ENCODE measurements around a stretch of chr1.

- RRBS: no CpG with 5 or more reads among the region's 6 CpGs
Measured at GRCh38 chr1:63922729-63923306, 149.0 kb downstream of the ROR1 start.

DNA sequence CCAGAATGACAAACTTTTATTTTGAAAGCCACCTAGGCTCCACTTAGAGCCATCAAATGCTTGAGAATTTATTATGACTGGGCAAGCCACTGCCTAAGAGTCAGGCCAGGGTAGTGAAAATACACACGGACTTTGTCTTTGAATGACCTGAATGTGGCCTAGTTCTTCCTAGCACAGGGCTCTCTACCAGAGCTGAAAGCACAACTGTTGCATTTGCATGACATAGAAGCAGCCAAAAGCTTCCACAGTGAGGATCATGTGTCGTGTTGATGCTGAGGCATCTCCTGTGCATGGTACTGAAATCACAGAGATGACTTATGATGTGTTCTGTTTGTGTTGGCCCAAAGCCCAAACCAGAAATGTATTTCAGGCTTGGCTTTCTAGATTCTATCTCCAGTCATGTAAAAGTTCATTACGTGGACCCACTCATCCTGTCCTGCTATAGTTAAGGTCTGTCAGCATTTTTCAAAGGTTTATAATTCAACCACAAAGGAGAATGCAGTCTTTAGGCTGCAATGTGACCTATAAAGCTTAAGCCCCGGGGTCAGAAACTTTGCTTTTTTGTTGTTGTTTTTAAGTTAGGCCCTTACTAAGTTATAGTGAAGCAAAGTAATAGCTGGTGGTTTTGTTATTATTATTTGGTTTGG, 163.9 kb upstream of the UBE2U start:
- RRBS: no CpG with 5 or more reads among the region's 4 CpGs

DNA sequence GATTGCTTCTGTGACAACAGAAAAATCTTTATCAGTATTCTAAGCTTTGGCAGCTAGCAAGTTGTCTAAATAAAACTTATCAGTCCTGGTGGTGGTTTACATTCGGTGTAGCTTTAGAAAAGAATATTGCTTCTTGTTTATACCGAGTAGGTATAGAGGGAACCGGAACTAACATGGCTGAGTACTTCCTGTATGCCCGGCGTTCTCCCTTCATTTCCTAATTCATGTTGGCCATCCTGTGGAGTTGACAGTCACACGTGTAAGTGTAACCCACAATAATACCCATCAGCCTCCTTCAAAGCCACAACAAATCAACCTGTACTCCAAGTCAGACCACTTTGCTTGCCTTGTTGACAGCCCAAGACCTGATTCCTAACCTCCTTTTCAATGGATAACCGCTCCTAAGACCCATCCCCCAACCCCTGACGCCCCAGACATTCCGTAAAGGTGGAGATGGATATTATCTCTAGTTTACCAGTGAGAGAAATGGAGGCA, 42.0 kb downstream of the UBE2U start:
- RRBS: no CpG with 5 or more reads among the region's 9 CpGs

GRCh38 chr1:64320444-64320643, 116.9 kb downstream of the UBE2U start:
- RRBS: no CpG with 5 or more reads among the region's 1 CpG

- RRBS: no CpG with 5 or more reads among the region's 5 CpGs
Measured at GRCh38 chr1:64540337-64540894, 70.5 kb downstream of the CACHD1 start.

DNA sequence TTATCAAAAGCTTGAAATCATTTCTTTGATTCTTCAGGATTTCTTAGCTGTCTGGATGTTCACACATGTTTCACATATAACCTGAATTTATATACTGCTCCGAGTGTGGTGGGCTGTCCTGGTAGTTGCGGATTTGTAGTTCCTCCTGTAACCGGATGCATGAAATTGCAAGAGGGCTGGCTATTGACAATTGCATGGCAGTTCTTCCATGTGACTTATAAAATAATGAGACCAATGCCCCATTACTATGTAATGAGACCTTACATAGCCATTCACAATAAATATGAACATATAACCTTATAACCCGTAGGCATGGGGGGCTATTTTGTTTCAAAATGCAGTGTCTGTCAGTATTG, 1.4 kb downstream of the RAVER2 start:
- RRBS: no CpG with 5 or more reads among the region's 4 CpGs

- RRBS: no CpG with 5 or more reads among the region's 4 CpGs
Measured at GRCh38 chr1:64917136-64918298, 48.8 kb downstream of the JAK1 start.

GRCh38 chr1:65002093-65003010, 36.0 kb upstream of the JAK1 start:
- RRBS: 4% methylated on average over 34 of the region's 69 CpGs

DNA sequence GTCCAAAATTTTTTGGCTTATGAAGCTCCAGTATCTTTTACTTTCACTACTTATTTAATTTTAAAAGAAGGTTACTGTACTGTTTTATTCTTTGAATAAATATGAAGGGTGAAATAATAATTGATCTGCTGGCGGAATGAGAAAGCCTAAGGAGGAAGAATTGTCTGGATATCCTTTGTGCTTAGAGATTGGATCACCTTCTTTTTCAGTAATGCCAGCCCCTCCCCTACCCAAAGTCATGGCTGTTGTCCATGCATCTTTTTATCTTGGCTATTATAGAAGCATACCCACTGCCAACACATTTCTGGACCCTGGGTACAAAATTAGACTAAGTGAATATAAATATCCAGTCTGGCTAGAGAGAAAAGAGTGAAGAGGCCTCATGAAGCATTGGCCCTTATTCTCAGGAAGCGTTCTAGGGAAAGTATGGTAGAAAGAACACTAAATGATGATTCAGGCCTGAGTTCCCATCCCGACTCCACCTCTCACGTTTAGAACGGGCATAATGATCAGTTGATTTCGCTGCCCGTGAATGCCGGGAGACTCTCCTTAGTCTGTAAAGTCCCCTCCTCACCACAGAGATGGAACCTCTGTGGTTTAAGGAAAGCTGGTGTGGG, 28.1 kb downstream of the AK4 start:
- RRBS: no CpG with 5 or more reads among the region's 8 CpGs

DNA sequence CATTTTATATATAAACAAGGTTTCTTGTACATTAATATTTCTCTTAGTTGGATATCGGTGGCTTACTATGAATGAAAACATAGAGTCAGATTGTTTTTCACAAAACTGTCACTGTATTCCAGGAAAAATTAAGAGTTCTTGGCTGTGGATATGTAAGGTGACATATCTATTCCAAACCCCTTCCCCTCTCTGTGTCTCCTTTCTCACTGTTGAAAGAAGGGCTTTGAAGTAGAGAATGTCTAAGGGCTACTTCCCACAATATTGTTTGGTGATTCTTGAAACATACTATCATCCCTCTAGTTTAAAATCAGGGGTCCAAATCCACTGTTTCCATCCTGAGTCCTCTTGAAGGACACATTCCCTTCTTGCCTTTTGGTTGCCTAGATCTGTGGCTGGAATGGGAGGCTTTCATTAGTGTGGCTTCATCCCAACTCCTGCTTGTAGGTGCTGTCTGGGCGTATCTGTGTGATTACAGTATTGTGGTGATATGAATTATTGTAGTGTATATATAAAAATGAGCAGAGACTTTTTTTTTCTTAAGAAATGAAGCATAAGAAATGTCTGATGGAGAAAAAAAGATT, 7.8 kb downstream of the LEPR start:
- RRBS: no CpG with 5 or more reads among the region's 2 CpGs

GRCh38 chr1:65812076-65812380, 19.3 kb downstream of the PDE4B start:
- RRBS: no CpG with 5 or more reads among the region's 1 CpG

GRCh38 chr1:66250436-66250932, 283.5 kb upstream of the SGIP1 start:
- RRBS: no CpG with 5 or more reads among the region's 3 CpGs

- RRBS: no CpG with 5 or more reads among the region's 1 CpG
Measured at GRCh38 chr1:66282074-66282840, 251.7 kb upstream of the SGIP1 start.

GRCh38 chr1:66292727-66293318, 241.1 kb upstream of the SGIP1 start:
- RRBS: no CpG with 5 or more reads among the region's 4 CpGs

DNA sequence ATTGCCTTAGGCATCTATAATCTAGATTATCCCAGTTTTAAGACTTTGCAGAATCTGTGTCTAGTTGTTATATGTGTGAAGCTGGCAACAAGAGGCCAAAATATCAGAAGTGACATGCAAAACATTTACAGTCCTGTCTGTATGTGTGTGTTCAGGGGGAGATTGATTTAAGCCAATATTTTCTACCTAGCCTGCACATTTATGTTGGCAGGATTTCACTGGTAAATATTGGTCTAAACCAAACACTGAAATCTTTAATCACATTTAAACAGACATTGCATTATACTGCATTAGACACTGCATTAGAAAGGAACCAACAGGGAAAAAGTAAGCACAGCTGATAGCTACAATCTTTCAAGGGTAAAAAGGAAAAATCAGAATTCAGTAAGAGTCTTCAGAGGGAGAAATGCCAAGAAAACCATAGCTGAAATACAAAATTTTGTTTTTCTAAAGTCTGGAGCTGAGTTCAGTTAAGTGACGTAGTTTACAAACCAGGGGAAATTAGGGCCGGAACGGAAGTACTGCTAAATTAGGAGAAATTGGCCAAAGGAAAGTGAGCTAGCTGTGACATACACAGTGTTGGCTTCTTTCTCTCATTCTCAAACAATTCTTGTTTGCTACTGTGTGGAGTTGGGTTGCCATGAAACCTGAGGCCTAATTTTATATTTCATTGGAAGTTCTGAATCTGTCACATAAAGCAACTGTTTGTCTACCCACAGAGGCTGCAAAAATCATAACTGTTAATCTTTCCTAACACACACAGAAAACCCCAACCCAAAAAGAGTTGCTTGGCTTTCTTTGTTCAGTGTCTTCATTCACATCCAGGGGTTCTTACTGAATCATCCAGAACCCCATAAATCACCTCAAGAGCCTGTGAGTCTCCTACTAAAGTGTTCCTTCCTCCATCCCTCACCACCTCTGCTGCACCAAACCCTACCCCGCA, 217.3 kb upstream of the SGIP1 start:
- RRBS: no CpG with 5 or more reads among the region's 4 CpGs

DNA sequence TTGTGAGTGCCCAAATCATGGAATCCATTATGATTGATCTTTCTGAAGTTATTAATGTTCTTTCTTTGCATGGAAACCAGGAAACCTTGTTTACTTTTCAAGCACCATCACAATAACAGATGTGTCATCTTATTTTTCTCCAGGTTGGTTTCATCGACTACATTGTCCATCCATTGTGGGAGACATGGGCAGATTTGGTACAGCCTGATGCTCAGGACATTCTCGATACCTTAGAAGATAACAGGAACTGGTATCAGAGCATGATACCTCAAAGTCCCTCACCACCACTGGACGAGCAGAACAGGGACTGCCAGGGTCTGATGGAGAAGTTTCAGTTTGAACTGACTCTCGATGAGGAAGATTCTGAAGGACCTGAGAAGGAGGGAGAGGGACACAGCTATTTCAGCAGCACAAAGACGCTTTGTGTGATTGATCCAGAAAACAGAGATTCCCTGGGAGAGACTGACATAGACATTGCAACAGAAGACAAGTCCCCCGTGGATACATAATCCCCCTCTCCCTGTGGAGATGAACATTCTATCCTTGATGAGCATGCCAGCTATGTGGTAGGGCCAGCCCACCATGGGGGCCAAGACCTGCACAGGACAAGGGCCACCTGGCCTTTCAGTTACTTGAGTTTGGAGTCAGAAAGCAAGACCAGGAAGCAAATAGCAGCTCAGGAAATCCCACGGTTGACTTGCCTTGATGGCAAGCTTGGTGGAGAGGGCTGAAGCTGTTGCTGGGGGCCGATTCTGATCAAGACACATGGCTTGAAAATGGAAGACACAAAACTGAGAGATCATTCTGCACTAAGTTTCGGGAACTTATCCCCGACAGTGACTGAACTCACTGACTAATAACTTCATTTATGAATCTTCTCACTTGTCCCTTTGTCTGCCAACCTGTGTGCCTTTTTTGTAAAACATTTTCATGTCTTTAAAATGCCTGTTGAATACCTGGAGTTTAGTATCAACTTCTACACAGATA, 161.5 kb upstream of the SGIP1 start:
- RRBS: no CpG with 5 or more reads among the region's 10 CpGs

- RRBS: no CpG with 5 or more reads among the region's 3 CpGs
Measured at GRCh38 chr1:66987250-66988067, 62.7 kb downstream of the MIER1 start.

GRCh38 chr1:67137566-67137846, 2.7 kb upstream of the C1orf141 start:
- RRBS: no CpG with 5 or more reads among the region's 1 CpG

DNA sequence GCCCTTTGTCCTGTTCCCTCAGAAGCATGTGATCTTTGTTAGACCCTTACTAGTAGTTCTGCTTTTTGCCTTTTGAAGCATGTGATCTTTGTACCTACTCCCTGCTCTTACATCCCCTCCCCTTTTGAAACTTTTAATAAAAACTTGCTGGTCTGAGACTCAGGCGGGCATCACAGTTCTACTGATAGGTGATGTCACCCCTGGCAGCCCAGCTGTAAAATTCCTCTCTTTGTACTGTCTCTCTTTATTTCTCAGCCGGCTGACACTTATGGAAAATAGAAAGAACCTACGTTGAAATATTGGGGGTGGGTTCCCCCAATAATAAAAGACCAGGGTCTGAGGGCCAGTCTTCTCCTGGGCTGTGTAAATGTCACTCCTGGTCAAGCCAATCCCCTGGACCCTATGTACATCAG, 83.9 kb upstream of the SERBP1 start:
- RRBS: no CpG with 5 or more reads among the region's 3 CpGs

Measured in islet of Langerhans (tissue), 1 donor.